Amniotic epithelial cell (primary cell): ENCODE measurements around the genes SCAMP5, COMMD4, SNX33 and ODF3L1.

- RRBS, result no CpG with 5 or more reads among the region's 6 CpGs
Observed at GRCh38 chr15:74844002-74844199, 945 bp upstream of the ULK3 start.

DNA sequence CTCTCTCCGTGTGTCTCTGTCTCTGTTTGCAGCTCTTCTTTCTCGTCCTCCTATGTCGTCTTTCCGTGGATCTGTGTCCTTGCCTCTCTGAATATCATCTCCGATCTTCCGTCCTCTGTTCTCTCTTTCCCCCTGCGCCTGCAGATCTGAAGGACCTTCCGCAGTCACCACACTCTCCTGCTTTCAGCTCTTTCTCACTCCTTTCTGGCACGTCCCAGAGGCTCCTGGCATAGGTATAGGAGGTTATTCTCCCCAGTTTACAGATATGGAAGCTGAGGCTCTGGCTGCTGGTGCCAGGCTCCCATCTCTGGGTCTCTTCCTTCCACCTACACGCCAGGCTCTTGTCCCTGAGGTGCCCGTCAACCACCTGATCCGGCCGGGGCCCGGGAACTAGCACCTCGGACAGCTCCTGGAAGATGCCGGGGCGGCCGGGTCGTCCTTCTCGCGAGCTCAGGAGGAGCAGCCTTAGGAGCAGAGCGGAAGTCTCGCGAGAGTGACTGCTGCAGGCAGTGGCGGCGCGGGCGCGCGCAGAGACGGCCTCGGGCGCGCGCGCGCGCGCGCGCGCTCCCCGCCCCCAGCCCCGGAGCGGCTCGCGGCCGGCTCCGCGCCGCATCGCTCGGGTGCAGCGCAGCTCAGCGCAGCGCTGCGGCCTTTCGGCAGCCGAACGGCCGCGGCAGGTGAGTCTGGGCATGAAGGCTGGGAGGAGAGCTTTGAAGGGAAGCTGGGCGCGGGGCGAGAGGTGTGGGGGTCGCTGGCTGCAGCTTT is at the start of gene SCAMP5:
TSS of gene SCAMP5 (plus strand) at position 567 of the 765 bp plus-strand sequence.
- RRBS, result 19% methylated on average over 3 of the region's 66 CpGs

- RRBS, result no CpG with 5 or more reads among the region's 6 CpGs
Observed at GRCh38 chr15:75027587-75027786, 4.1 kb downstream of the PPCDC start.

DNA sequence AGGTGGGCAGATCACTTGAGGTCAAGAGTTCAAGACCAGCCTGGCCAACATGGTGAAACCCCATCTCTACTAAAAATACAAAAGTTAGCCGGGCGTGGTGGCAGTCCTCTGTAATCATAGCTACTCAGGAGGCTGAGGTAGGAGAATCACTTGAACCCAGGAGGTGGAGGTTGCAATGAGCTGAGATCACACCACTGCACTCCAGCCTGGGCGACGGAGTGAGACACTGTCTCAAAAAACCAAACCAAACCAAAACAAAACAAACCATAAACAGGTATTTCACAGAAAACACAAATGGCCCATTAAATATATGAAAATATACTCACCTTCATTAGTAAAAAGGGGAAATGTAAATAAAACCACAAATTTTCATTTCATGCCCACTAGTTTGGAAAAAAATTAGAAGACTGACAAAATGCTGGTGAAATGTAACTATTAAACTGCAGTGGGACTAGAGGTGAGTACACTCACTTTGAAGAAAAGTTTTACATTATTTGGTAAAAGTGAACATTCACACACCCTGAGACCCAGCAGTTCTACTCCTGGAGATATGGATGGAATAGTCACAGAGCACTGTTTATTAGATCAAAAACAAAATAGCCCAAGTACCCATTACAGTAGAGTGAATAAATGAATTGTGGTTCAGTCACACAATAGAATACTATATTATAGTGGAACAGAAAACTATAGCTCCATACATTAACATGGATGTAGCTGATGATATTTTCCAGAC is 71.7 kb downstream of the PPCDC start:
- RRBS, result no CpG with 5 or more reads among the region's 4 CpGs

DNA sequence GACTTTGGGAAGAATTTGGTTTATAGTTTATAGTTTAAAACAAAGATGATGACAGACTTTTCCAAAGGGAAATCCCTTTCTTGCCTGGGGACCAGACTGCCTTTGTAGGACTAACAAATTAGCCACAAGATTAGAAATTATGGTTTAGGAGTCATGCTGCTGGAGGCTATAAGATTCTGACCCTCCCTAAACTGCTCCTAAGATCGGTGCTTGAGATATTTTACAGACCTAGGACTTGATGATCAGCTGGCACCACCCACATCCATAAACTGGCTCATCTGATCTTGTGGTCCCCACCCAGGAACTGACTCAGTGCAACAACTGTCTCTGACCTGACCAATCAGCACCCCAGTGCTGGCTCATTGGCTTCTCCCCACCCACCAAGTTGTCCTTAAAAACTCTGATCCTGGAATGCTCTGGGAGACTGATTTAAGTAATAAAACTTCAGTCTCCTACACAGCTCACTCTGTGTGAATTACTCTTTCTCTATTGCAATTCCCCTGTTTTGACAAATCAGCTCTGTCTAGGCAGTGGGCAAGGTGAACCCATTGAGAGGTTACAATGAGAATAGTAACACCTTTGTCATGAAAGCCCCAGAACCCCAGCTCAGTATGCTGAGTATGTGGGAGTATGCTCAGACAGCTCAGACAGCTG is 51.6 kb upstream of the C15orf39 start:
- RRBS, result no CpG with 5 or more reads among the region's 1 CpG

DNA sequence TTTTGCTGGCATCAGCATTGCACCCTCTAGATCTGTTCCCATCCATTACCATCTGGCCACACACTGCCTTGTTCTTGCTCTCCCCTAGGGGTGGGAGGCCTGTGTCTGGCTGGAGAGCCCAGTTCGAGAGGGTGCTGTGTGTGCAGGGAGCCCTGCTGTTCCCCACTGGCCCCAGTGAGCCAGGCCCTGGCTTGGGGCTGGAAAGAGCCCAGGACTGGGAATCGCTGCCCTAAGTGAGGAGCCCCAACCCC is 24.0 kb upstream of the C15orf39 start:
- RRBS, result no CpG with 5 or more reads among the region's 2 CpGs

DNA sequence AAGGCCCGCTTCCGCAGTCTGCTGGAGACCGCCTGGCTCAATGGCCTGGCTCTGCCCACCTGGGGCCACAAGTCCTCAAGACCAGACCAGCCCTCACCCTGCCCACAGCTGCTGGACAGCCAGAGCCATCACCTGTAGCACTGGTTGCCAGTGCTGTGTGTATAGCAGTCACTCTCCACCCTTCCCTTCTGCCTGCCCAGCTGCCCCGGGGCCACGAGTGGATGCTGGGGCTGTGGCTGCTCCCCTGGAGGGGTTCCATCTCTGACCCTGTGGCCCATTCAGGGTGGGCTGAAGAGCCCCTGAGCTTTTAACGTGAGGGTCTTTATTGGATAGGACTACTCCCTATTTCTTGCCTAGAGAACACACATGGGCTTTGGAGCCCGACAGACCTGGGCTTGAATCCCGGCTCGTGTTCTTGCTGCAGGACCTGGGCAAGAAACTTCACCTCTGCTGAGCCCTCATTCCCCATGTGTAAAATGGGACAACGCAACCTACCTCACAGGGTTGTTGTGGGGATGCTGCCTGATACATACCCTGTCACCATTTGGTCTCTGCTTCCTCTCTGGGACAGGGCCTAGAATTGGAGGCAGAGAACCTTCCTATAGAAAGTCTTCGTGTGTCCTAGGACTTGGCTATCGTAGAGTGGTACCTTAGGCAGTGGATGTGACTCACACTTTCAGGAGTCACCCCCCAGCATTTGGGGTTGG is 9.4 kb downstream of the C15orf39 start:
- RRBS, result no CpG with 5 or more reads among the region's 12 CpGs

DNA sequence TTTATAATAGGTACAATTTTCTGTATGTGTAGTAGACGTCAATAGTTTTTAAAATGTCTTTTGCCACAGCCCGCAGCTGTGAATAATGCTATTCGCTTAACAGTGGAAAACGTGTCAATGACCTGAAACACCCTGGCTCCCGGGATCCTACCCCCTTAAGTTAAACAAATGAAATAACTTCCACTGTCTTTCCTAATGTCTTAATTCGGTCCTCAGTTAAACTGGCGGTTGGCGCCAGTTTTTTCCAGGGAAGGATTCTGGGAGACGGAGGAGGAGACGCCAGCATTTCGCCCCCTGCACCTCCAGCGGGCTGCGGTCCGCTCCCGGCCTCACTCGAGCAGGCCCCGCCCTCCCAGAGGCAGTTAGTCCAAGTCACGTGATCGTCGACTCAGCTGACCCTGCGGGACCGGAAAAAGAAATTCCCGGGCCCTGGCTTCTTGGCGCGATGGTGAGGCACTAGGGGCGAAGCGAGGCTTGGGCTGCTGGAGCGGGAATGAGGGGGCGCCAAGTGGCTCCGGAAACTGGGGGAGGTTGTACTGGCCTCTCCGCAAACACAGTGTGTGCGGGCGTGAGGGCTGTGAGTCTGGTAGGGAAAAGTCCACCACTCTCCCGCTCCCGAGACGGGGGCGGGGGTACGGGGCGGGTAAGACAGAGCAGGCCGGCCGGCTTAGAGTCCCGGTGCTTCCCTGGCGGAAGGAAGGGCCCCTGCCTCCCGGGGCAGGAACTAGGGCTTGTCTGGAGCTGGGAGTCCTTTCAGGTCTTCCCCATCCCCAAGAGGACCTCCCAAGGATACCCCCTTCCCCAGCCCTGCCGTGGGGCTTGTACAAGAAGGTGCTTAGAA is at the start of gene COMMD4:
TSS of gene COMMD4 (plus strand) at position 419 of the 841 bp plus-strand sequence.
- RRBS, result 0% methylated on average over 3 of the region's 45 CpGs

DNA sequence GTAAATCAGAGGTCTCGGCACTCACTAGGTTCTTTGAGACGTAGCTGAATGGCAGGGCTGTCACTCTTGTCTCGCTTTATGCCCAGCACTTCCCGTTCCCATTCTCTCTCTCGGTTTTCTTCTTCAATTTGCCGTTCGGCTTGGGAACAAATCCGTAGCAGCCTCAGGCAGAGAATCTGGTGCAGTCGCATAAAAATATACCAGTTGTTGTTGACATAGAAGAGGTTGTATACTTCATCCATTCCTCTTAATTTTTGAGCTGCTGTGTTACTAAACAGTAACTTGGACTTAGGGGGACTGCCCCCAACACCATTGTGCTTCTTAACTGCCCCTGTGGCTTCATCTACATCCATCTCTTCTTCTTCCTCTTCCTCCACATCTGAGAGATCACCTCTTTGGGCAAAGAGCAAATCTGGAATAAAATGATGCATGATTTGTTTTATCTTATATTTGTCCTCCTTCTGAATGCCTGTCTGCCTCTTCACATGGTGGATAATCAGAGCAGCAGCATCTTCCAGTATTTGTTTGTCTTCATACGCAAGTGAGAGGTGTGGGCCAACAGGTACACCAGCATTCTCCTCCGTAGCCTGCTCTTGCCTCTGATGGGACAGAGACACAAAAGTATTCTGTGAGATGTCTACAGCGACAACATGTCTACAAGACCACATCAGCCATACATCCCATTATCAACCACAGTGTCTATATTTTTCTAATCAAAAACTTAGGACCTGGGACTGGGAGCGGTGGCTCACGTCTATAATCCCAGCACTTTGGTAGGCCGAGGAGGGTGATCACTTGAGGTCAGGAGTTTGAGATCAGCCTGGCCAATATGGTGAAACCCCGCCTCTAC is 24.0 kb upstream of the MAN2C1 start:
- RRBS, result no CpG with 5 or more reads among the region's 16 CpGs

DNA sequence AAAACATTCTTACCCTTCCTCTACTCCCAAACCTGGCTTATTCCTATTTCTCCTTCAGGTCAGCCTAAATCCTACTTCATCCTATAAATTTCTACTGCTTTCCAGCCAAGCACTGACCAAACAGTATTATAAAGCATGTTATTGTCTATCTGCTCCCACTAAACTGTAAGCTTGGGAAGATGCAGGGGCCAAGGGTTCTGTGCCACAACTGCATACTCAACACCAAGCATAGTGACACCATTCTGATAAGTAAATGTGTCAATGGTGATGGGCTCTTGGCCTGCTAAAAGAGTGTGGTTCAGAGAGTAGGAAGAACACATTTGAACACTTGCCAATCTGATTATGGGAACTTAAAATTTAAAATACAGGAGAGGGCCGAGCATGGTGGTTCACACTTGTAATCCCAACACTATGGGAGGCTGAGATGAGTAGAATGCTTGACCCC is 34.2 kb downstream of the PTPN9 start:
- RRBS, result no CpG with 5 or more reads among the region's 1 CpG

DNA sequence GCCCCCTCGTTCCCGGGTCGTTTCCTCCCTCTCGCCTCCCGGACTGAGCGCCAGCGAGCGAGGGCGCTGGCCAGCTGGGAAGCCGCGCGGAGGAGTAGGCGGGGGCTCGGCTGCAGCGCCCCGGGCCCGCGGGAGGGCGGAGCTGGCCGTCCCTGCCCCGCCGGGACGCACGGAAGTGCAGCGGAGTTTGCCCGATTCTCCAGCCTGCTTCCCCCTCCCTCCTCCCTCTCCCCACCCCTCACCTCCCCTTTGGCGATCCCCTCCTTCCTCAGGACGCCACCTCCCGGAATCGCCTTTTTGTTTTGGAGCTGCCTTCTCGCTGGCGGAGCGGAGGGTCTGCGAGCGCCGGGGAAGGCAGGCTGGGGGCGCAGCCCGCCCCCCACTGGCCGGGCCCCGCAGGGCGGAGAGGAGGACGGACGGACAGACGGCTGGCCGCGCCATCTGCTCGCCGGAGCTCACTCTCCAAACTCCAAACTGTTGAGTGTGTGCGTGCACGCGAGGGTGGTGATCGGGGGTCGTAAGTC is at the start of gene SNX33:
TSS of gene SNX33 (plus strand) at position 292 of the 524 bp plus-strand sequence.
- RRBS, result 2% methylated on average over 40 of the region's 53 CpGs

GRCh38 chr15:75723792-75724318 is at the start of gene ODF3L1:
ODF3L1 (plus strand) TSS chr15:75724041.
- RRBS, result no CpG with 5 or more reads among the region's 7 CpGs

GRCh38 chr15:75901831-75902542 is 1.7 kb upstream of the FBXO22 start:
- RRBS, result no CpG with 5 or more reads among the region's 10 CpGs

GRCh38 chr15:76108052-76108525 is 48.3 kb downstream of the TMEM266 start:
- RRBS, result no CpG with 5 or more reads among the region's 7 CpGs

DNA sequence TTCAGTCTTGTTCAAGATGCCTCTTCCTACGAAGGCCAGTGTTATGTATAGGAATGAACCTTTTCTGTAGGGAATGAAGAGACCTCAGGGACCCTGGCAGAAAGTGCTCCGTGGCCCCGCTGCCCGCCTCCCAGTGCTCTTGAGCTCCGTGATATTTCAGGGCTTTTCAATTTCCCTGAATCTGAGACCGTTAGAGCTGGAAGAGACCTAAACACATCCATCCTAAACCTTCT is 80.6 kb downstream of the TMEM266 start:
- RRBS, result no CpG with 5 or more reads among the region's 6 CpGs

GRCh38 chr15:76150883-76151421 is 91.2 kb downstream of the TMEM266 start:
- RRBS, result no CpG with 5 or more reads among the region's 8 CpGs

- RRBS, result no CpG with 5 or more reads among the region's 13 CpGs
Observed at GRCh38 chr15:76177709-76178233, 118.0 kb downstream of the TMEM266 start.

- RRBS, result no CpG with 5 or more reads among the region's 2 CpGs
Observed at GRCh38 chr15:76286320-76286562, 25.0 kb downstream of the ETFA start.

- RRBS, result no CpG with 5 or more reads among the region's 8 CpGs
Observed at GRCh38 chr15:76310444-76310902, 796 bp downstream of the ETFA start.

- RRBS, result no CpG with 5 or more reads among the region's 4 CpGs
Observed at GRCh38 chr15:76964155-76964537, 30.8 kb upstream of the PSTPIP1 start.